Spleen (tissue), 7 donors: ENCODE results near the genes SLC35G6 and KDM6B.

- PRO-cap, 4 experiments = peak in 1 of 4 experiments; most common minus-strand start chr17:7481979 (in 1)
- RAMPAGE, long total RNA, 4 experiments = no peak in any of the 4 experiments
Measured at GRCh38 chr17:7481277-7481997, at the start of gene SLC35G6. SLC35G6 (plus strand) TSS chr17:7481446.

GRCh38 chr17:7502407-7503570 lies 21.5 kb downstream of the SLC35G6 start:
- PRO-cap, 4 experiments = peak in 2 of 4 experiments; most common minus-strand start chr17:7502579 (in 2)
- RAMPAGE, long total RNA, 4 experiments = no peak in any of the 4 experiments

DNA sequence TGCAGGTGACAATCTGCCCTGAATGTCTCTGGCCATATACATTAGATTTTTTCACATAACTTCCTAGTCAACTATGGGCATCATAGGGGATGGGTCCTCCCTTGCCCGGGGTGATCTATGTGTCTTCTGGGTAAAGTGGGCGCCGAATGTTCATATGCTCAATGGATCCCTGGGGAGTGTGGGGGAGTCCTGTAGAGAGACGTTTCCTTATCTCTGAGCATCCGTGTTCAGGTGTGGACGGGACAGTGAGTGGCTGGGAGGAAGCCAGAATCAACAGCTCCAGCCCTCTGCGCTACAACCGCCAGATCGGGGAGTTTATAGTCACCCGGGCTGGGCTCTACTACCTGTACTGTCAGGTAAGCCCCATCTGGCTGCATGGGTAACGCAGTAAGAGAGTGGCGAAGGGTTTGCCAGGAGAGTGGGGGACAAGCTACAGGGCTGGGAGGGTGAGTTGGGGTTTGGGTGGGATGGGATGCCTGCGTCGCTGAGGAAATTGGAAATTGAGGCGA lies 1.9 kb upstream of the TNFSF13 start:
- PRO-cap, 4 experiments = no peak in any of the 4 experiments
- RAMPAGE, long total RNA, 4 experiments = no peak in any of the 4 experiments

- PRO-cap, 4 experiments = no peak in any of the 4 experiments
- RAMPAGE, long total RNA, 4 experiments = no peak in any of the 4 experiments
Measured at GRCh38 chr17:7560766-7561711, 680 bp upstream of the SENP3 start.

- PRO-cap, 4 experiments = peak in 3 of 4 experiments; most common plus-strand start chr17:7580496 (in 3); most common minus-strand start chr17:7580382 (in 1)
- RAMPAGE, long total RNA, 4 experiments = start-site peak on the minus strand in 2 of 4 experiments, at chr17:7579982-7580216 at its widest, 6 to 11 reads per replicate
Measured at GRCh38 chr17:7579783-7580637, 572 bp downstream of the CD68 start.

DNA sequence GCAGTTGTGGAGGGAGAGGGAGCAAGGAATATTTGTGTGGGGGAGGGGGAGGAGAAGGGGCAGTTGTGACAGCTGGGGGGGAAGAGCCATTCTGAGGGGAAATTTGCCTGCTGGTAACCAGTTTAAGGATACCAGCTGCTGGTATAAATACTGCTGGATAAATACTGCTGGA lies 268 bp downstream of the DNAH2 start:
- PRO-cap, 4 experiments = no peak in any of the 4 experiments
- RAMPAGE, long total RNA, 4 experiments = no peak in any of the 4 experiments

GRCh38 chr17:7833546-7834384 lies at the start of gene KDM6B:
KDM6B (plus strand) TSS chr17:7834217.
- PRO-cap, 4 experiments = peak in 4 of 4 experiments; most common plus-strand start chr17:7834207 (in 2); most common minus-strand start chr17:7833839 (in 2)
- RAMPAGE, long total RNA, 4 experiments = start-site peak on the plus strand in 4 of 4 experiments, at chr17:7834187-7834276 at its widest, 29 to 51 reads per replicate

DNA sequence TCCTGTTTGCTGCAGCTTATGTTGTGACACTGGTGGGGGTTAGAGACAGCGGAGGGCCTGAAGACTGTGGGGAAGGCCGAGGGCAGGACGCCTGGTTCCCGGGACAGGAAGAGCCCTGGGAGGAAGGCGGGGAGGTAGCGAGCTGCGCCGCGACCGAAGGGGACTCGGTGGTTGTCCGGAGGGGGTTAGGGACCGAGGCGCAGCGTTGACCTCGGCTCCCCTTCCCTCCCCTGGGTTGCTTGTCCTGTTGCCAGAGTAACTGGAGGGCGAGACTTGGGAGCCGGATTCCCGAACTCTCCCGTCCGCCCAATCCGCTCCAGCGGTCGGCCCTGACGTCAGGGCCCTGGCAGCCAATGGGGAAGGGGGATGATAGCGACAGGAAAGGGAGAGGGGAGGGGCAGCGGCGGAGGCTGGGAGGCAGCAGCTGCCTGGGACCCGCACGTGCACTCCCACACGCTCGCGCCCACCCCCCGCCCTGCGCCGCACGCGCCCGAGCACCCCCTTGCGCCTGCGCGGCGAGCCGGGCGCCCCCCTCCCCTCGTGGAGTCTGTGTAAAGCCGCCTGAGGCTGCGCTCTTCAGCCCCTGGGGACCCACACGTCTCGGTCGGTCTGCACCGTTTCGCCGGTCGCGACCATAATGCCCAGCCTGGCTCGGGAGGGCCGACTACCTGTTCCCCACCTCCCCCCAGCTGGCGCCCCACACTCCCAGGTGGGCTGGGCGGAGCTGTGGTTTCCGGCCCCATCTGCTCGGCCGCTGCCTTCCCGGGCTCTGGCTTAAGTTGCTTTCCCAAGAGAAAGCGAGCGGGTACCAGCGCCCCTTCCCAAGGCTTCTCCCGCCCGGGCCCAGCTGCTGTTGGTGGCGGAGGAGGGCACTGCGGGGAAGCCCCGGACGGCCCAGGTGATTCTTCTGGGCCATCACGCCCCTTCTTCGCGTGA lies 1.5 kb downstream of the KDM6B start:
- PRO-cap, 4 experiments = peak in 4 of 4 experiments; most common plus-strand start position 48 of the sequence (in 3); most common minus-strand start position 232 of the sequence (in 3)
- RAMPAGE, long total RNA, 4 experiments = start-site peak on the minus strand in 2 of 4 experiments, centred at positions 246 to 251 of the sequence, 6 to 19 reads per replicate

DNA sequence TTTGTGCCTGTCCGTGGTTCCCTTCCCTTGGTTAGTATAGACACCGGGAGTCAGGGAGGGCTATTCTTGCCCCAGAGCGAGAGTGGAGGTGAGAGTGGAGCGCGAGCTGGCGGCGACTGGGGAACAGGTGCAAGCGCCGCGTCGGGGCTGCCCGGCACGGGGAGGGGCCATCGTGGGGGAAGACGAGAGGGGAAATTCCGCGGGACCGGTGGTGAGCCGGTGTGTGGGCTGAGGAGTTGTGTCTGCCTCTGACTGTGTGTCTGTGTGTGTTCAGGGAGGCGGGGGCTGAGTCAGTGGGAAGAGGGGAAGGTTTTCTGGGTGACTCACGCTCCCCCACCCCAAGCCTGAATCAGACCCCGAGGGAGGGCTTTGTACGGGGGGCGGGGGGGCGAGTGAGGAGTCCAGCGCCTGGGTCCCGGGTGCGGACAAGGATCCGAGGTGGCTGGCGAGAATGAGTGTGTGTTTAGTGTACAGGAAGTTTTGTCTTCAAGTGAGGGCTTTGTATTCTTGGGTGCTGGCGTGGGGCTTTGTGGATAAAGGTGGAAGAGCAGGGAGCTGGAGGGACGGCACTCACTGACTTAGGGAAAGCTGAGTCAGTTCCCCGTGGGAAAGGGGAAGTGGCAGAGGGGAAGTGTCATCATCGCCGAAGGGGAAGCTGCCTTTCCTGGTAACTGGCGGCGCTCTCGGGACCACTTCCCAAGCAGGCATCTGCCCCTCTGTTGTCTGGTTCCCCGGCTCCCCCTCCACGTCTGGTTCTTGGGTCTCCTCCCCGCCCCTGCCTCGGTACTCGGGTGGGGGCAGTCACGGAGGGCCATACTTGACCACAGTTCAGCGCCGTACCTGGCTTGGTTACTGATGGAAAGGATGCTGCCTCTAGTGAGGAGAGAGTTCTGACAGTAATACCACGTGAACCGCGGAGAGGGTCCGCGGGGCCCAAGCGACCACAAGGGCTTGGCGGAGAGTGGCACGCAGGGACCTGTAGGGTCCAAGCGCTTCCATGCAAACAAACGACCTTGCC lies 8.8 kb downstream of the KDM6B start:
- PRO-cap, 4 experiments = peak in 4 of 4 experiments; most common plus-strand start position 692 of the sequence (in 3); most common minus-strand start position 118 of the sequence (in 4)
- RAMPAGE, long total RNA, 4 experiments = start-site peak on the minus strand in 2 of 4 experiments, centred at positions 116 to 118 of the sequence, 5 to 8 reads per replicate

DNA sequence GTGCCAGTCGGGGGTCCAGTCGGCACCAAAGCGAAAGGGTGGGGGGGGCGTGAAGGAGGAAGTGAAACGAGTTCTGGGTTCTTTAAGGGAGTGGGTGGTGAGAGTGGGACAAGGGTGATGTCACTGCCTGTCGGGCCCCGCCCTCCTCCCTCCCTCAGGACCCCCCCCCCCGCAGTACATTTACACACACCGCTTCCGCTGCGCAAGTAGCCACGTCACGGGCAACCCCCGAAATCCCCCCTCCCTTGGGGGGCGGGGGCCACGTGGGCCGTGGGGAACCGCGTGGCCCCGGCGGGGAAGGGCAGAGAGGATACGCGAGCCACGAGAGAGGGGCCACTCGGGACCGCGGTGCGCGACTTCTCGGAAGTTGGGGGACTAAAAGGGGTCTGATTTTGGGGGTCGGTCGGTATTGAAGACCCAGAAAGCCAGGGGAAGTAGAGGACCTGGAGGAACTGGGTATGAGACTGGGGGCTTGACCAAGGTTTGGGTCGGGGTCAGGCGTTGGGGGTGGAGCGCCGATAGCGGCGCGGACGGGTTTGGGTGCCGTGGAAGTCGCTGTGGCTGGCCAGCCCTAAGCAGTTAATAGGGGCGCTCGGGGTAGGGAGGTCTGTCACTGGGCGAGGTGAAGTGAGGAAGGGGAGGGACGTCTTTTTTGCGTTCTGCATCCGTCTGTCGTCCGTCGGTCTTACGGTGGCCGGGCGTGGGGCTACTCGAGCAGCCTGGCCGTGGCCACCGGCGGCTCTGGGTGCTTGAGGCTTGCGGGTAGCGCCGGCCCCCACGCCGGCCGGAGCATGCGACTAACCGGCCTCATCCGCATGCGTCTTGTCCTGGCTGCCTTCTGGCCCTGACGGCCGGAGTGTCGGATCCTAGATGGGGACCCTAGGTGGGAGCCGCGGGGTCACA lies 10.1 kb downstream of the KDM6B start:
- PRO-cap, 4 experiments = peak in 4 of 4 experiments; most common plus-strand start position 304 of the sequence (in 3); most common minus-strand start position 63 of the sequence (in 2)
- RAMPAGE, long total RNA, 4 experiments = start-site peak on the minus strand in 1 of 4 experiments, centred at position 49 of the sequence, 7 reads per replicate

- PRO-cap, 4 experiments = peak in 4 of 4 experiments; most common plus-strand start chr17:7845051 (in 3); most common minus-strand start chr17:7844859 (in 4)
- RAMPAGE, long total RNA, 4 experiments = no peak in any of the 4 experiments
Measured at GRCh38 chr17:7844801-7845298, 10.0 kb upstream of the TMEM88 start.

DNA sequence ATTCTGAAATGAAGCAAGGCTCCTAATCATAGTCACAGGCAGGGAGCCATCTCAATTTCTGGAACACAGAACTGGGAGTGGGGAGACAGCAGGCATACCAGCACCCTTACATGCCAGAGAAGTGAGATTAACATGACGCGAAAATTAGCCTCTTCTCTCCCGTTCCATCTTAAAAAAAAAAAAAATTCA lies 1.2 kb downstream of the RNF227 start:
- PRO-cap, 4 experiments = no peak in any of the 4 experiments
- RAMPAGE, long total RNA, 4 experiments = no peak in any of the 4 experiments

GRCh38 chr17:7937033-7937479 lies 5.0 kb downstream of the CNTROB start:
- PRO-cap, 4 experiments = no peak in any of the 4 experiments
- RAMPAGE, long total RNA, 4 experiments = no peak in any of the 4 experiments

DNA sequence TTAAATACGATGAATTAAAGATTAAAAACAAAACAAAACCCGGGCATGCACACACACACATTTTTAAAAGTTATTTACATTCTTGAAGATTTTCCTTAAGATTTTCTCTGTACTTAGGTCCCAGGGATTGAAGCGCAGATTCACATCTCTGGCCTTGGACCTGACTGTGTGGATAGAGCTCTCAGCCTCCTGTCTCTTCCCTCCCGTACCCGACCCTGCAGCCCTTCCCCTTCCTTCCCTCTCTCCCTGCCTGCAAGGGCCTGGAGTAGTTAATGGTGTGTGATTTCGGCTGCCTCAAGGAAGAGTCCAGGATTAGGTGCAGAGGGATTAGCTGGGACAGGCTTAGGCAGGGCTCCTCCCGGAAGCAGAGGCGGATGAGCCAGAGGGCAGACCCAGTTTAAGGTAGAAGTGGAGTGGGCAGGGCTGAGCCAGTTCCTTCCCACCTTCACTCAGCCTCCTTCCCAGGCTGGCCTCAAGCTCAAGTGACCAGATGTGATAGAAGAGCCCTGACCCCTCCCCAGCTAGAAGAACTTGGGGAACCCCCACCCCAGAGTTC lies 16.7 kb downstream of the GUCY2D start:
- PRO-cap, 4 experiments = no peak in any of the 4 experiments
- RAMPAGE, long total RNA, 4 experiments = no peak in any of the 4 experiments

DNA sequence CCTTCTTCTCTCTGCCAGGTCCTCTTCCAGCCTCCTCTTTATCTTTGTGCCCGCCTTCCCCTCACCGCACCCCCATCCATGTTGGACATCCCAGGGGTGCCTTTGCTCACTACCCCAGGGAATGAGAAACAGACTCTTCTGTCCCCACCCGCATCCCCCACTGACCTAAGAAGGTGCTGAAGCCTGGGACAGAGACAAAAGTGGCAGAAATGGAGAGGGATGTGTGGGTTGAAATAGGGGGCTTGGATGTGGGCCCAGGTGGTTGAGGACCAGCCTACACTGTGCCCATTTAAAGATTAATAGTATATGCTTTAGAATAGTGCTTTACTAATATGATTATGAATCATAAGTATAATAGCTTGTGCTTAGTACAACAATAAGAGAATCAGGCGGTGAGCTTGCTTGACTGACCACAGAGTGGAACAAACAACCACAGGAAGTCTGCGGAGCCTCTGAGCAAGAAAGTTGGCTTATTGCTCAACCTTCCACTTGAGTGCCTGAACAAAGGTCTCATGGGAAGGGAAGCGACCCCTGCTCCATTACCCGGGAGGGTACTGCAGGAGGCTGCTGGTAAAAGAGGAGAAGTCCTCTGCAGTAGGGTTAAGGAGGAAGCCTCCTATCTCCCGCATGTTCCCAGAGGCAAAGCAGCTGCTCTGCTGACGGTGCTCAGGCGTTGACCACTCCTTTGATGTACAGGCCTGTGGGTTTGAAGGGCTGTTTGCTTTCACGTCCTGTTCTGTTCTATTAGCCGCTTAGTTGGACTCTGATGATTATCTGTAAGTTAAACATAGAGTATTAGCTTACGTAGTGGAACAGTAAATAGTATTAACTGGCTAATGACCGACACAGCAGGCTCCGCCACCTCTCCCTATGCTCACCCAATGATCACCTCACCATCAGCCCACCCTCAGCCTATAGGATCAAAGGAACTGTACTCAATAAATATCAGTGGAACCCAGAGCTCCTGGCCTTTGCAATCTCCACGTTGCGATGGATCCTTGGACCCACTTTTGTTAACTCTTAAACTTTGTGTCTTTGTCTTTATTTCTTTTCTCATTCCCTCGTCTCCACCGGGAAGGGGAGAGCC lies 17.4 kb downstream of the ALOX15B start:
- PRO-cap, 4 experiments = peak in 1 of 4 experiments; most common plus-strand start position 542 of the sequence (in 1)
- RAMPAGE, long total RNA, 4 experiments = no peak in any of the 4 experiments

DNA sequence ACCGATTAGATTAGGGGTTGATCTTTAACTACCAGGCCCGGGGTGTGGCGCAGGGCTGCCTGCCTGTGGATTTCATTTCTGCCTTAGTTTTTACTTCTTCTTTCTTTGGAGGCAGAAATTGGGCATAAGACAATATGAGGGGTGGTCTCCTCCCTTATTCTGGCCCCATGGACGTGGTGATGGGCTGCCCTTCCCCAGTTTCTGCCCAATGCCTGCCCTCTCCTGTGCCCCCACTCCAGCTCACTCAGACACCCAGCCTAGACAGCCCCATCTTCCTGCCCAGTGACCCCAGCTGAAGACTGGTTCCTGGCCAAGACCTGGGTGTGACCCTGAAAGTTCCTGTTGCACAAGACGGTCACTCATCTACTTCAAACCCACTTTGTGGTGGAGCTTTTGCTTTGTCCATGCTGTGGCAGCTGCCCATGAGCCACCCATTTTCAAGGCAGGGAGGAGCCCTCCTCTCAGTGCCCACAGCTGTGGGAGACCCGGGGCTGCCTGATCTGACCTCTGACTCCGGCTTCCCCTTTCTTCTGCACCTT lies 18.6 kb downstream of the ALOX12B start:
- PRO-cap, 4 experiments = no peak in any of the 4 experiments
- RAMPAGE, long total RNA, 4 experiments = no peak in any of the 4 experiments

GRCh38 chr17:8109903-8110664 lies 8.2 kb downstream of the ALOXE3 start:
- PRO-cap, 4 experiments = peak in 1 of 4 experiments; most common minus-strand start chr17:8110367 (in 1)
- RAMPAGE, long total RNA, 4 experiments = no peak in any of the 4 experiments

GRCh38 chr17:8141095-8141651 lies 11.0 kb downstream of the PER1 start:
- PRO-cap, 4 experiments = no peak in any of the 4 experiments
- RAMPAGE, long total RNA, 4 experiments = no peak in any of the 4 experiments

DNA sequence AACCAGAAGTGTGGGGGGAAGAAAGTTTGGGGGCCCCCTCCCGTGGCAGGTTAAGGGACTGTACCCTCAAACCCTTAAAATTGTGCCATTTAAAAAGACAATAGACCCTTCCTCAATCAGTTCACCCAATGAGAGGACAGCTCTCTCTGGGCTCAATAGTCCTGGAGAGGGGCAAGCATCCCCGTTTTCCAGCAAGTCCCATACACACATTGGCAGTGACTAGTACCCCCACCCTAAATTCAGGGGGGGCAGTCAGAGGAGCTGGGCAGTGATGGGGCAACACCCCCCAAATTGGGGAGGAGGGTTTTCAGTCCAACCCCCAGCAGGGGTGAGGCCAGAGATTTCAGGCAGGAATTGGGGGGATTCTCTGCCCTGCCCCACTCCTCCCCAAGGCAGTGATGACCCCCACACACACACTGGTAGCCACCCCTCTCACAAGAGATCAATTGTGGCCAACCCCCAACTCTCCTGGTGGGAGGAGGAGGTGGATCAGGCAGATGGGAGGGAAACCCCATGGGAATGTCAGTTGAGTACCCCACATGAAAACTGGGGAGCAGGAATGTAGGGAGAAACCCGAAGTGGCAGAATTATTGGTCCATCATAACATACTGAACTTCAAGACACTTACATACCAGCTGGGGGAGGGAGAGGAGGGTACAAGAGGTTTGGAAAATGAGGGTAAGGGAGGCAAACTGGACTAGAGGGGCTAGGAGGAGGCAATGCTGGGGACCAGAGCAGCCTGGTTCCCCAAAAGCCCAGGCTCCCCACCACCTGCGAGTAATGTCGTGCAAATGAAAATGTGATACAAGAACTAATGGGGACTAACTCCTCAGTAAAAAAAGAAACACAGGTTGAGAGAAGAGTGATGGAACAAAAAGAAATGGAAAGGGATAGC lies 3.2 kb downstream of the VAMP2 start:
- PRO-cap, 4 experiments = no peak in any of the 4 experiments
- RAMPAGE, long total RNA, 4 experiments = no peak in any of the 4 experiments

- PRO-cap, 4 experiments = peak in 1 of 4 experiments; most common plus-strand start chr17:8223600 (in 1); most common minus-strand start chr17:8223571 (in 1)
- RAMPAGE, long total RNA, 4 experiments = no peak in any of the 4 experiments
Measured at GRCh38 chr17:8223331-8223735, 13.0 kb upstream of the AURKB start.